ENCODE measurements around a stretch of chr9.

GRCh38 chr9:87223402-87224085 is 274.1 kb upstream of the DAPK1 start:
- RRBS, result no CpG with 5 or more reads among the region's 7 CpGs

DNA sequence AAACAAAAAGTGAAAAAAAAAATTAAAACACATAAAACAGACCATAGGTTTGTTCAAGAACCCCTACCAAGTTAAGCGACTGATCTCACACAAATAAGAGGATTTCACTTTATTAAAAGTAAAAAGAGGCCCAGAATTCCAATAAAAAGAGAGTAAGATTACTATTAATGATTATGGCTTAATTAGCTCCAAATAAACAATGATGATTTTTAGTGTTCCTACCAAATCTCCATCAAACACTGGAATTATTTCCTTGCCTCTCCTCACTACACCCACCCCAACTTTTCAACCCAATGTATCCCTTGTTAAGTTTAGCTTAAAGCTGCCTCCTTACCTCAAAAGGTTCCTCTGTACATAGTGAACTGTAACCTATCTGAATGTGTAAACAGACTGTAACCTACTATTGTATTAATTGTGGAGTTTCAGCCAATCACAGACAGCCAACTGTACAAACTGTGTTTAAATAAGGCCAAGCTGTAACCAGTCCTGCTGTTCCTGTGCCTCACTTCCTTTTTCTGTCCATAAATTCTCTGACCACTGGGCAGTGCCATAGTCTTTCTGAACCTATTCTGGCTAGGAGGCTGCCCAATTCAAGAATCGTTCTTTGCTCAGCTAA is 74.8 kb upstream of the DAPK1 start:
- RRBS, result no CpG with 5 or more reads among the region's 2 CpGs

DNA sequence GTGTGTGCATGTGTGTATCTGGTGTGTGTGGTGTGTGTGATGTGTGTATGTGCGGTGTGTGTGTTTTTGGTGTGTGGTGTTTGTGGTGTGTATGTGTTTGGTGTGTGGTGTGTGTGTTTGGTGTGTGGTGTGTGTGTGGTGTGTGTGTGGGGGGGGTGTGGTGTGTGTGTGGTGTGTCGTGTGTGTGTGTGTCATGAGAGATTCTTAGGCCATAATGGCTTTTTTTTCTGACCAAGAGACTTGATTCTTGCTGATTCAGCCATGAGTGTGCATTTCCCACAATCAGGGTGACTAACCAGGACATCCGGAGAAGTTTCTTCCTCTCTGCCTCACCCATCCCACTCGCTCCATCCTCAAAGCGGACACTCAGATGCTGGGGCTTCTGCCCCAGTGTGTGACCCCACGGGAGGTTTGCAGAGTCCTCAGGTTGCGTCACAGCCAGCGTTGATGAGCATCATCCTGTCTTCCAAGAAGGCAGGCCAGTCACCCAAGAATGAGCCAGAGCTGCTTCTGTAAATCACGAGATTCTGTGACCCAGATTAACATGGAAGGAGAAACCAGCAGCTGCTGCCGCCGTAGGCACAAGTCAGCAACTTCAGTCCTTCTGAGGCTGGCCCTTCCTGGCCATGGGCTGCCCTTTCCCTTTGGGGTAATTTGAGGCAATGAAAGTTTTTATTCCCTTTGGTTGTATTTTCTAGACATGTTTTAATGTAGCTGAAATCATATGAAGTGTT is 12.5 kb upstream of the CTSL start:
- RRBS, result no CpG with 5 or more reads among the region's 11 CpGs

DNA sequence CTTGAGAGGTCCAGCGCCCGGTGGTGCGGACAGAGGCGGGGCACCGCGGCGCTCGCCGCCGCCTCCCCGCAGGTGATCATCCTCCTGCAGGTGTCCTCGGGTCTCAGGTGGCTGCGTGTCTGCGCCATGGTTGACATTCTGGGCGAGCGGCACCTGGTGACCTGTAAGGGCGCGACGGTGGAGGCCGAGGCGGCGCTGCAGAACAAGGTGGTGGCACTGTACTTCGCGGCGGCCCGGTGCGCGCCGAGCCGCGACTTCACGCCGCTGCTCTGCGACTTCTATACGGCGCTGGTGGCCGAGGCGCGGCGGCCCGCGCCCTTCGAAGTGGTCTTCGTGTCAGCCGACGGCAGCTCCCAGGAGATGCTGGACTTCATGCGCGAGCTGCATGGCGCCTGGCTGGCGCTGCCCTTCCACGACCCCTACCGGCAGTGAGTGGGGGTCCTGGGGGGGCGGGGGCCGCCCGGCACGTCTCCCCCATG is 370 bp downstream of the NXNL2 start:
- RRBS, result 7% methylated on average over 4 of the region's 56 CpGs

DNA sequence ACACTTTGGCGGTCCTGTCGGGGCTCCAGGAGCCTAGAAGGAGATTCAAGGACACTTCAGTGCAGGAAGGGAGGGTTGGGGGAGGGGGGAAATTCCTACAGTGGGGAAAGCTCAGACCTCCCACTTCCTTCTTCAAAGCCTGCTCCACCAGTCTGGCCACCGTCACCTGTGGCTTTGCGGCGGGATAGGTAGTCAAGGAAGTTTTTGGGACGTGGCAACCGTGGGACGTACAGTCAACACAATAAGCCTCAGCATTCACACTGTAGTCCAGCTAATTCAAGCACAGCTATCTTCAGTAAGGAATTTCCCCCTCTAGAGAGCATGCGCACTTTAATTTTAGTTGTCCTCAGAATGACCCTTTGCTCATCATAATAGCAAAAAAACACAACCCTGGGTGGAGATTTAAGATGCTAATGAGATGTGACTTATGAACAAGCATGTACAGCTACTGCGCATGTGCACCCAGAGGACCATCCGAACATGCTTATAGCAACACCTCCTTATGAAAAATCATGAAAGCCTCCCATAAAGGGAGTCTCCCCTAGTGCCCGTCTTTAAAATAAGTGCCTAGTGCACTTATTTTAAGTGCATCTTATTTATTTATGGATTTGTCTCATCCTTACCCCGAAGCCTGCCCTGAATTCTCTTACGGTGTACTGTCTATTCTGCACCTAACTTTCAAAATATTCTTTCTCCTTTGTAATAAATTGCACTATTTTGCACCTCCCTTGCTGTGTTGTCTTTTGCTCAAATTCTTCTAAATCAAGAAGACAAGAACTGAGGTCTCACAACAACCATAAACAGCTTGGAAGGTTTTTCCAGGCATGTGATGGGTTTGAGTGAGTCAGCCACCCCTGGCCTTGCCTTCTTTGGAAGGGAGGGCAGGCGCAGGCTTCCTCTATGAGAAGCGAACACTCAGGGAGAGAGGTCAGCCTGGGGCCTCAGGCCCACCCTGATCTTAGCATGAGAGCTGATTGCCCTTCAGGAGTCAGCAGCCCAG is 31.2 kb downstream of the S1PR3 start:
- RRBS, result no CpG with 5 or more reads among the region's 16 CpGs

GRCh38 chr9:89176825-89177195 is 1.8 kb downstream of the SHC3 start:
- RRBS, result no CpG with 5 or more reads among the region's 7 CpGs

DNA sequence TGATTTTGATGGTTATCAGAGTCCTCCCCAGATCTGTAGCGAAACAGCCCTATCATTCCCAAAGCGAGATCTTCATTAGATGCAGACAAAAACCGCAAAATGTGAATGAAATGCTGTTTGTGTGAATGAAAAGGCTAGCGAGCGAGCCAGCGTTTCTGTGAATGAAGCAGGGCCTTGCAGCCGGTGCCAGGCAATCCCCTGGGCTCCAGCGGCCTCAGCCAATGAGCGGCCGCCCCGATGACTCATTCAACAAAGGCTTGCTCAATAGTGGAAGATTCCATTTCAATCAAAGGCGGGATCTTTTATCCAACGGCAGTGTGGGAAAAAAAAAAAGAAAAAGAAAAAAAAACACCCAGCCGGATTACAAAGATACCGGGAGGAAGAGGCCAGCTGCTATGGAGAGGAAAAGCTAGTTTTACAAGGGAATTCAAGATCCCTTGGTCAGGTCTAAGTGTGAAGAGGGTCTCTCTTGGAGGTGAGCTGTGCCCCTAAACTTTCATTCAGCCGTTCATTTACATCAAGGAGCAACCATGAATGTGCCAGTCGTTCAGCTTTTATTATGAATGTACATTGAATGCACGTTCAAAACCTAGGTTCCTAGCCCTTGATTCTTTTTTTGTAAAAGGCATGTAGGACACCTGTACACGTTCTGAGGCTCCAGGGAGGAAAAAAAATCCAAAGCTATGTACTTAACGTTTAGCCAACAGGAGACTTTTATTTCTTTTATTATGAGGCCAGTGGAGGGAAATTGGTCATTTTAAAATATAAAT is 1.8 kb upstream of the SHC3 start:
- RRBS, result no CpG with 5 or more reads among the region's 20 CpGs

- RRBS, result no CpG with 5 or more reads among the region's 17 CpGs
Measured at GRCh38 chr9:89387338-89387961, 69.2 kb downstream of the SECISBP2 start.

GRCh38 chr9:89405793-89406367 is 87.6 kb downstream of the SECISBP2 start:
- RRBS, result no CpG with 5 or more reads among the region's 17 CpGs

DNA sequence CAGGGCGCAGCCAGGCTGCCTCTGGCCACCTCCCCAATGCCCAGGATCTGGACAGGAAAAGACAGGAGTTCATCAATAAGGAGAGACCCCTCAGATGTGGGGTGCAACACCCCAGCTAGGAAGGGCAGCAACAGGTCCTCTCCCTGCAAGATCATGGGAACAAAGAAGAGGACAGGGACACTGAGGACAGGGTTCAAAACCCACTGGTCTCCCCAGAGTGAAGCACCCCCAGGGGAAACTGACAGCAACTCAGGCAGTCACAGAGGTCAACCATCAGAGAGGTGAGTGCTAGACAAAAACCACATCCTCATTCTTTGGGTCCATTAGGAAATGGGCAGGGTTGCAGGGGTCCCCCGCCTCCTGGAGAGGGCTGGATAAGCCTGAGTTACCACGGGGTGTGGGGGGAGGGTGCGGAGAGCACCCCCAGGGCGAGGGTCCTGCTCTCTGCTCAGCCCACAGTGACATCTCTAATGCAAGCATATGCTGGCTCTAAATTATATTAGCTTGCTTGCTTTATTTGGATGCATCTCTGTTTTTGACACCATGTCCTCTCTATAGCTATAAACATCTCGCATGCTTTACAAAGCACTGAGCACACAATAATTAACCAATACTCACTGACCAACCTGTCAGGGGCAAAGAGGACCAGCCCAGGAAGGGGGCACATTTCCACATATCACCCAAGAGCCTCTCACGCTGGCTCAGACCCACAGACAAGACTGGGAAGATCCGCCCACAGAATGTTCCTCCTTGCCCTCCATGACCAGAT is 33.3 kb downstream of the SEMA4D start:
- RRBS, result no CpG with 5 or more reads among the region's 8 CpGs

GRCh38 chr9:89477839-89478329 is 20.0 kb downstream of the SEMA4D start:
- RRBS, result no CpG with 5 or more reads among the region's 7 CpGs

DNA sequence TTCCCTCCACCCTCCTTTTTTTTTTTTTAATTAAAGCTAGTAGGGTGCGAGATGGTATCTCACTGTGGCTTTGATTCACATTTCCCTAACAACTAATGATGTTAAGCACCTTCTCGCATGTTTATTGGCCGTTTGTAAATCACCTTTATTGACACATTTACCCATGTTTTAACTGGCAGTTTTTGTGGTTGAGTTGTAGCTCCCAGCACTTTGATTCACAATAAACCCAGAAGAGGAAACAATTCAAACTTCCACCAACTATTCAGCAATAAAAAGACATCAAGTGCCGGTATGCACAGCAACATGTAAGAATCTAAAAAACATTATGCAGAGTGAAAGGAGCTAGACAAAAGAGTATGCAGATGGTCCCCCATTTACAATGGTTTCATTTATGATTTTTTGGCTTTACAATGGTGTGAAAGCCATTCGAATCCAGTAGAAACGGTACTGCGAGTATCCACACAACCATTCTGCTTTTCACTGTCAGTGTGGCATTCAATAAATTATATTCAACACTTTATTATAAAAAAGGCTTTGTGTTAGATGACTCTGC is 7.8 kb downstream of the SEMA4D start:
- RRBS, result no CpG with 5 or more reads among the region's 7 CpGs

- RRBS, result no CpG with 5 or more reads among the region's 6 CpGs
Measured at GRCh38 chr9:89507566-89508033, 9.7 kb upstream of the SEMA4D start.

DNA sequence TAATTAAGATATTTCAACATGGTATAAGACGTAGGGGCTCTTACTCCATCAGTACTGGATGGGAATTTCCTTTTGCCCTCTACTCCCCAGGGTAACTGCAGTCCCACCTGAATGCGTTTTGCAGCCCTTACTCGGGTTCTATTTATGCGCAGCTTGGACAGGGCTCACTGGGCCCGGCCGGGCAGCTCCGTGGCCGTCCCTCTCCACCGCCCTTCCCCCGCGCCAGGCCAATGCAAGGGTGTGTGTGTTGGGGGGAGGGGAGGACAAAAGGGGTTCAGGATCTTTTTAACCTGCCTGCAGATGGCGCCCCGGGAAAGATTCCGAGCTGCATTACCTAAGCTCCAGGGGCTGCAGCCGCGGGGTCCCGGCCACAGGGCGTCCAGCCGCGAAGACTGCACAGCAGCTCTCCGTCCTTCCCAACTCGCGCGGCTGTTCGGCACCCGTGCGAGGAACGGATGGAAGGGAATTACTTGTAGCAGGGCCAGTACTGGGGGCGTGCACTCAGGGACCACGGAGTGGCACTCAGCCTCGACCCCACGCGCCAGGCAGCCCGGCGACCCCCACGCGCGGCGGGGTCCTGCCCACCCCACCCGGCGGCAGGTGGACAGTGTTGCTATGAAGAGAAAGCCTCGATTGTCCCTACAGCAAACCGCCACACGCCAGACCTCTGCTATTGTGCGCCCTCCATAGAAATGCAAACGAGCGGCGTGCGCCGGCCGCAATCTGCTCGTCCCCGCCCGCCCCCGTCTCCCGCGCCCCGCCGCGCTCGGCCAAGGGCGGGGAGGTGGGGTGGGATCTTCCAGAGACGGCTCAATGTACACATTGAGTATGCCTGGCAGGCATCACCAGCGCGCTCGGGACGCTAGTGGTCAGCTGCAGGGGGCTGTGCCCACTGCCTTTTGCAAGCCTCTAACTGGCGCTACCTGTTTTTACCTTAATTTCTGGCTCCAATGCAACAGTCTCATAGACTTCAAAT is 909 bp upstream of the GADD45G start:
- RRBS, result 2% methylated on average over 12 of the region's 68 CpGs

DNA sequence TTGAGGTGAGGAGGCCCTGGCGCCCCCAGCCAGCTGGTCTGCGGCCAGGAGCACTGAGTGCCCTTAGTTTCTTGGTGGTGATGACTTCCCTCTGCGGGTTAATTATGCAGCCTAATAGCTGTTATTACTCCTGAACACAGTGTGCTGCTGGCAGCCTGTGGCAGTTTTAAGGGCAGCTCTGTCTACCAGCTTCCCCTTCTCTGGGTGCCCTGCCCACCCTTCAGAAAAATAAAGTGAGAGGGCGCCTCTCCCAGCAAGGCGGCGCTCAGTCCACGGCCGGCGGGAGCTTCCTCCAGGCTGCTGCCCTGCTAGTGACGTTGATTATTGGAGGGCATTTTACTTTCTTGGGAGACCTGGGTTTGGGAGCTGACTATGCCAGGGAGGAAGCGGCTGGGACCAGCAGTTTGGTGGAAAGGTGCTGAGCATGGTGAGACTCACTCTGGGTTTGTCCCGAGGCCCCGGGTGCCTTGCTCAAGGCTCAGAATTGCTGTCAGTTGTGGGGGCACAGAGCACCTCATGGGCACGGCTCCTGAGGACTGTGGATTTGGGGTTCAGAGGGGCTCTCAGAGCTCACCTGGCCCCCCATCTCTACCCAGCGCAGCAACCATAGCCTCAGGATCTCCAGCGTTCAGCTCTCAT is 19.3 kb downstream of the GADD45G start:
- RRBS, result no CpG with 5 or more reads among the region's 16 CpGs

- RRBS, result no CpG with 5 or more reads among the region's 14 CpGs
Measured at GRCh38 chr9:89699500-89700175, 94.8 kb downstream of the GADD45G start.

- RRBS, result no CpG with 5 or more reads among the region's 7 CpGs
Measured at GRCh38 chr9:89842115-89842675, 237.4 kb downstream of the GADD45G start.

DNA sequence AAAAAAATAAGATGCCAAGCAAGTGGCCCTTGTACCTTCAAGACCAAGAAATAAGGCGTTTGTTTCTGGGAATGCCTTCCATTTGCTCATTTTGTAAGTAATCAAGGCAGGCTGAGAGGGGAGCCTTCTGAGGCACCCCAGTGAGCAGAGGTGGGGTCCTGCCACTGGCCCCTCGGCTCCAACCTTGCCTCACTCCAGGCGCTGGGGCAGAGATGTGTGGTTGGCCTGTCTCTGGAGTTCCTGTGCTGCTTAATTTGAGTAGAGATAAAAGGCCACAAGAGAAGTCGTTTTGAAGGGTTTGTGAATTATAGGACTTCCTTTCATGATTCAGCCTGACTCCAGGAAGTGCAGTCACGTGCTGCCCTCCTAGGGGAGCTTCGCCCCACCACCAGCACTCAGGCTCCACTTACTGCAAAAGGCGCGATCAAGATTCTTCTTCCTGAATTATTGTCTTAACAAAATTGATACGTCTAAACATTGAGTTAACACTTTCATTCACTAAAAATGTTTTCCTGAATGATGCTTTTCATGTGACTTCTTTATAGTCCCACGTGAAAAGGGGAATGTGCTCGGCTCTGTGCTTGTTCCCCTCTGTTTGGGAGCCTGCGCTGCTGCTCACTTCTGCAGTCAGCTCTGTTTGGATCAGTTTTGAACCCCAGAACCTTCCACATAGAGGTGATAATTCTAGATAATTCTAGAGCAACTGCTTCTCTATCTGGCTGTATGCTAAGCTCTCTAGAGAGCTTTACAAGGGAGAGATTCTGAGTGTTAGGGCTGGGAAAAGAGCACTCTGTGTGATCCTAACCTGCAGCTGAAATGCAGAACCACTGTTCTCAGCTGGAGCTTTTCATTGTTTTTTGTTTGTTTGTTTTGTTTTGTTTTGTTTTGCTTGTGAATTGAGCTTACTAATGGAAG is 13.8 kb downstream of the SYK start:
- RRBS, result no CpG with 5 or more reads among the region's 12 CpGs

DNA sequence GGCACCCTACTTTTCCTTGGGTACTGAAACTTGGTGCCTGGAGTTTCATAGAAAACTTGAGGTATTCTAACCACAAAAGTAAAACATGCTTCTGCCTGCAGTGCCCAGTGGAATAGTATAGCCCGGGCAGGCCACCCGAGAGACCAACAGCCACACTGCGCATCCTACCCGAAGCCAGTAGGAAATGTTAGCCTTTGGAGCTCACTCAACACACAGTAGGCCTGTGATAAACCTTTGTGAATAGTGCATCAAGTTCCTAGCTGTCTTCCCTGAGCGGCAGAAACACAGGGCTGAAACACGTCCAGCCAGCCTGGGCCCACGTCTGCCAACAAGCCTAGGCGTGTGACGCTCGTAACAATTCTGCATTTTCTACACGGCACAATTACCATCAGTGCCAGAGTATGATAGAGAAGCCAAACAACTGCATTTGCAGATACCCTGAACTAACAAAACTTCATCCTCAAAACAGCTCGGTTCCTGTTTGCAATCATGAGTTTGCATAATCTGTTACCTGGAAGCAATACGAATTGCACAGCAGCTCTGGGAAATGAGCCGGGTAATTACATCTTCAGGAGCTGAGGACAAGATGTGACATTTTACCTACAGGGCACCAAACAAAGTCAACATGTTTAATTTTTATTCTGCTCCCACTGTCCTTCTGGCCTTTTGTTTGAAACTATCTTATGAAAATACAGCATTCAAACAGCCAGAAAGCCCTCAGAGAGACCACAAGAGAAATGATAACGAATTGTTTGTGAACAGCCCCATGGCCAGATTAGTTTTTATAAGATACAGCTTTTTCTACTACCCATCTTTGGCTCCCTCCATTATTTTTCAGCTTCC is 198.4 kb downstream of the SYK start:
- RRBS, result no CpG with 5 or more reads among the region's 15 CpGs

GRCh38 chr9:91164552-91165278 is 197.0 kb downstream of the AUH start:
- RRBS, result no CpG with 5 or more reads among the region's 15 CpGs

Data from GM19239 (cell line).